ENCODE measurements around a stretch of chr14.

DNA sequence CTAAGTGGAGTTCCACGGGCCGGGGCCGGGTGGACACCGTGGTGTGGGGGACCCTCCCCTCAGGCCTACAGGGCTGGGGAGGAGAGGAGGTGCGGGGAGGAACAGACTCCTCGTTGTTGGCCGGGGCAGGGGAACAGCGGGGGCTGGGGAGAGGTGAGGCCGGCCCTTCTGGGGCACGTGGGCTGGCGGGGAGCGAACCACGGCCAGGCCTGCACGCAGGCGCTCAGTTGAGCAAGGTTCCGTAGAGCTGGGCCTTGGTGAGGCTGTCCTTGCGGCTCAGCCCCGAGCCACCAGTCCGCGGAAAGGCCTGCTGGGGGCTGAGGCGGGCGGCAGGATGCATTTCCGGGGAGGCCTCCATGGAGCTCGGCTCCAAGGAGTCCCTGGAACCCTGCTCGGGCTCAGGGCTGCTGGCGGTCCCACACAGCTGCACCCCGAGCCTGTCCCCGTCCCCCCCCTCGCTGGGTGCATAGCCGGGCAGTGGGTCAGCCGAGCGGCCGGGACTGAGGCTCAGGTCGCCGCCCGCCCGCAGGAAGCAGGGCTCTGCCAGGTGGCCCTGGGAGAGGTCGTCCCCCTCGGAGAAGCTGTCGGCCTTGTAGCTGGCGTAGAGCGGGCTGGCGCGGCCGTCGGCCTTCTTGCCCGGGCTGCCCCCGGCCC is 49.3 kb downstream of the BEGAIN start:
- PRO-cap: no peak

DNA sequence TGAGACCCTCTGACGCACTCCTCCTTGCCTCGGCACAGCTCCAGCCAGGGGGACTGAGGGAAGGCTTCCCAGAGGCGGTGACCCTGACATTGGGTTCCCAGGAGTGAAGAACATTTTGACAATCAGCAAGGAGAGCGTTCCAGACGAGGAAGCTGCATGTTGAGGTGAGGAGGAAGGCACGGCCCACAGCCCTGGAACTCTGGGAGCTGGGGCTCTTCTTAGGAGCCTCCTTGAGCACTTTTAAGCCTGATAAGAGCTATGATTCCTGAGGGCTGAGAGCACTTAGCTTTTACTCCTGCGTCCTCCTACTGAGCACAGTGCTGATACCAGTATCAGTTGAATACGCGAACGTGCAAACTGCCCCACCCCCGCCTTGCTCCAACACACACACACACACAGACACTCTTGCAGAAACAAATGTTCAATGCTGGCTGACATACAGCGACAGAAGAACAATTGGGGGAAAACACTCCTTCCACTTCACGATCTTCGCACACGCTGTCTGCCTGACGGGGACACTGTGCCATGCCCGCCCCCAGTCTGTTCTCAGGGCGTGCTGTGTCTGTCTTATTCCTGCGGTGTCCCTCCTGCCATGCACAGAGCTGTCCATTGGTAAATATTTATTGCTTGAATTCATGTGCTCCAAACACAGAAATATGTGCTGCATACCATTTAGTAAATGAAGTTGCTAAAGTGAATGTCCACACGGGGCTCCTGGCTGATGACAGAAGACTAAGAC is 57.2 kb upstream of the DLK1 start:
- PRO-cap: no peak

DNA sequence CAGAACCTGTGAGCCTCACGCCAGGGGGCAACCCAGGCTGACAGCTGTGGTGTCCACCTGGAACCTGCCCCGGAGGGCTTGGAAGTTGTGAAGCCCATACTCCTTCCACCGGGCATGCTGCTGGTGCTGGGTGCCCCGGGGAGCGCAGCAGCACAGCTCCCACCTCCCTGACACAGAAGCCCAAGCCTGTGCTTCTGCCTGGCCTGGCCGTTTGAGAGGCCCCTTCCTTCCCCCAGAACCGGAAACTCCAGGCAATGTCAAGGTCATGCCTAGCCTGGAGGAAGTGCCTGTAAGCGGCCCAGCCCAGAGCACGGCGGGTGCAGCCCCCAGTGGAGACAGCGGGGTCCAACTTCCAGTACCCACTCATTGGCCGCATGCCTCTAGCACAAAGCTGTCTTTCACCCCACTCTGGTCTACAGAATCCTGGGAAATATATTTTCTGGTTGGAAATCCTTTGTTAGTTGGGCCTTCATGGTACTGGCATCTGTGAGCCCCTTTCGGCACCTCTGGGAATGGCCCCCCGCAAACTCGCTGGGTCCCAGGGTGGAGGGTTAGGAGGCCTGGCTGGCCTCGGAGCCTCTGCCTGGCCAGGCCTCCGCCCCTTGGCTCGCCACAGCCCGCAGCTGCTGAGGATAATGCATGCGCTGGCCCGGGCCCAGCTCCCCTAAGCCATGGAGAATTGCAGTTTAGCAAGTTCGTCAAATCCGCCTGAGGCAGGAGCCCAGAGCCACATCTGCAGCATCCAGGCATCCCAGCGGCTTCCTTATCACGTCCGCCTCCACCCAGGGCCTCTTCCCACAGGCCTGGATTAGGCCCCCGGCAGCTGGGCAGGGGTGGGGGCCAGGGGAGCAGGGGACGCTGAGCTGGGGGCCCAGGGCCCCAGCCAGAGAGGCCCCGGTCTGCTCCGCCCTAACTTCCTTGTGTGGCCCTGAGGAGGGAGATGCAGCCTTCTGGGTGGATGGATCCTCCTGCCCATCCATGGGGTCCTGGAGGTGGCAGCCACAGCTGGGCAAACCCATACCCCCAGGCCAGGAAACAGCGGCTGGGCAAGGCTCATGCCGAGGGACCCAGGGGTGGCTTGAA is 48.9 kb upstream of the DLK1 start:
- PRO-cap: no peak

- PRO-cap: no peak
These were observed 18.5 kb upstream of the DLK1 start for GRCh38 chr14:100708035-100708725.

- PRO-cap: no peak
These were observed 32.3 kb upstream of the RTL1 start for GRCh38 chr14:100935865-100936204.

DNA sequence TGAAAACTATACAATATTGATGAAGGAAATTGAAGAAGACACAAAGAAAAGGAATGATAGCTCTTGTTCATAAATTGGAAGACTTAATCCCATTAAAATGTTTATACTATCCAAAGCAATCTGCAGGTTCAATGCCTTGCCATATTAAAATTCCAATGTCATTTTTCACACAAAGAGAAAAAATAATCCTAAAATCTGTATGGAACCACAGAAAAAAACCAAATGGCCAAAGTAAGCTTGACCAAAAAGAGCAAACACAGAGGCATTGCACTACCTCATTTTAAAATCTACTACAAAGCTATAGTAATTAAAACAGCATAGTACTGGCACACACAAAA is 203.7 kb upstream of the RTL1 start:
- PRO-cap: no peak

DNA sequence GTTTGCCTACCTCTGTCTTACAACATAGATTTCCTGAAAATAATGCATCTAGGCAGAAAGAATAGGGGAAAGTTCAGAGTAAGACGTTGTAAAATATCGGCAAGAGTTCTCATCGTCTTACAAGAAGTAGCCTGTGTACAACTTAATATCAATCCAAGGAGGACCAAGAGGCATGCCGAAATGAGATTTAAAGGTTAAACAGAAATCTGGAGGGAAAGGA is 355.9 kb upstream of the PPP2R5C start:
- PRO-cap: no peak

DNA sequence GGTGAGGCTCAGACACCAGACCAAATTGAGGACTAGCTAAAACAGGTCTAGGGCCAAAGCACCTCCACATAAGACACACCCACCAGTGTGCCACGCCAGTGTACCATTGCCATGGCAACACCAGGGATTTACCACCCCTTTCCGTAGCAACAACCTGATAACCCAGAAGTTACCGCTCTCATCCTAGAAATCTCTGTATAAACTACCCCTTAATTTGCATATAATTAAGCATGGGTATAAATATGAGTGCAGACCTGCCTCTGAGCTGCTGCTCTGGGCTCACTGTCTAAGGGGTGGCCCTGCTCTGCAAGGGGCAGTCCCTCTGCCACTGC is 57.3 kb upstream of the PPP2R5C start:
- PRO-cap: no peak

- PRO-cap: no peak
These were observed 54.0 kb upstream of the PPP2R5C start for GRCh38 chr14:101707122-101708335.

DNA sequence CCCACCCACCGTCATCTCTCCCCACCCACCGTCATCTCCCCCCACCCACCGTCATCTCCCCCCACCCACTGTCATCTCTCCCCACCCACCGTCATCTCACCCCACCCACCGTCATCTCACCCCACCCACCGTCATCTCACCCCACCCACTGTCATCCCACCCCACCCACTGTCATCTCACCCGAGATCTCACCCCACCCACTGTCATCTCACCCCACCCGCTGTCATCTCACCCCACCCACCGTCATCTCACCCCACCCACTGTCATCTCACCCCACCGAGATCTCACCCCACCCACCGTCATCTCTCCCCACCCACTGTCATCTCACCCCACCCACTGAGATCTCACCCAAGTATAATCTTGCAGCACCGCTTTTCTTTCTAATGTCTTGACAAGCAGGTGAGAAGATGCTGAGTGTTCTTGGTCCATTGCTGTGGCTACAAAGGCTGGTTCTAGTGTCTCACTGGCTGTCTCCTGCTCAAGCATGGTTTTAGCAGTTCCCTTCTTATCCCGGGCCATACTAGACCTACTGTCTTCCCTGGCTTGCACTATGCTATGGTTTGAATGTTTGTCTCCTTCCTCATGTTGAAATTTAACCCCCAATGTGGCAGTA is 48.0 kb upstream of the PPP2R5C start:
- PRO-cap: no peak

GRCh38 chr14:101715226-101715996 is 46.1 kb upstream of the PPP2R5C start:
- PRO-cap: no peak

DNA sequence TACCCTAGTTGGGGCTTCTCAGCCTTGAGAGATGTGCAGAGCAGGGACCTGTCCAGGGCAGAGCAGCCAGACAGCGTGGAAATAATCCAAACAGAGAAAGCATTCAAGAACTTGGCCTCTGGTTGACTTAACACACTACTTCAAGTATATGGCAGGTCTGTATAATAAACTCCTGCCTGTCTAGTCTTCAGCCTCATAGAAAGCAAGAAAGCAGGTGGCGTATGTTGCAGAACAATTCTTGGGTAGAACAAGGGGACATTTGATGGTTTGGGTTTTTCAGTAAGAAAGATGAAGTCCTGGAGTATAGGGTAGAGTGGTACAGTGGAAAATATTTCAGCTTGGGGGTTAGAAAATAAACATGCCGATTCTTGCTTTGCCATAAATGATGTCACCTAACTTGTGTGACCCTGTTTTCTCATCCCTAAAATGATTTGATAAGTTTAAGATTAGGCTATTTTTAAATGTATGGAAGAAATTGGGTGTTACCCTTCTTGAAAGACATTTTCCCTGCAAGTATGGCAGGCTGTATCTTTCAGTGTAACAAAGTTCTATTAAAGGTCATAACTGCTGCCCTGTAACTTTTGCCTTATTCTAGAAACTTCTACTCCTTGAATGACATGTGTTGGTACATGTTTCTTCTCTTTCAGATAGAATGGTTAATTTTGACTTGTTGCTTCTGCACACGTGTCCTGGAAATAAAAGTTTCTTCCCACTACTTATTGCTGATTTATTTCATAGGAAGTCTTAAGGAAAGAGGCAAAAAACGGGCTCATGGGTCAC is 4.7 kb downstream of the PPP2R5C start:
- PRO-cap: no peak

DNA sequence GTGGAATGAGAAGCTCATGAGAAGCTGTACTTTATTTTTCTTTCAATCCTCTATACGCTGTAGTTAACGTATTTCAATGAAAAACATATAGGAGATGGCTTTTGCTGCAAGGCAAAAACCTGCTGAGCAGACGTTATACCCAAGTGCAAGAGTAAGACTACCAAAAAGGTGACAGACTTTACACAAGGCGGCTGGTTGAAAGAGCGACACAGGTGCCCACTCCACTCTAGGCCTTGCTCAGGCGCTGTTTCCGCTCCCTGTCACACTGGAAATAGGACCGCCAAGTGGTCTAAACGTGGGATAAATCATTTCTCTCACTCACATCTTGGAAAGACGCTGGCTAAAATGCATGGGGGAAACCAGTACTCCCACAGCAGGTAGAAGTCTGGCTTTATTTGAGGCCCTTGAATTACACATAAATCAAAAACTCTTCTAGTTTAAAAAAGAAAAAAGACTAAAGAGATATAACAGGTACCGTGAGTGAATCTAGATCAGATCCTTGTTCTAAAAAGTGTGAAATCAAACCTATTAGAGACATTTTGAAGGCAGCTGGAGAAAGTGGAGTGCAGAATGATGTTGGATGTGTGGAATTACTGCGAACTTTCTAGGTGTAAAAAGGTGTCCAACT is 54.6 kb downstream of the PPP2R5C start:
- PRO-cap: no peak

GRCh38 chr14:101819183-101819576 is 57.7 kb downstream of the PPP2R5C start:
- PRO-cap: no peak

GRCh38 chr14:101843636-101844894 is 82.6 kb downstream of the PPP2R5C start:
- PRO-cap: no peak

- PRO-cap: no peak
These were observed 76.3 kb upstream of the DYNC1H1 start for GRCh38 chr14:101887913-101888687.

DNA sequence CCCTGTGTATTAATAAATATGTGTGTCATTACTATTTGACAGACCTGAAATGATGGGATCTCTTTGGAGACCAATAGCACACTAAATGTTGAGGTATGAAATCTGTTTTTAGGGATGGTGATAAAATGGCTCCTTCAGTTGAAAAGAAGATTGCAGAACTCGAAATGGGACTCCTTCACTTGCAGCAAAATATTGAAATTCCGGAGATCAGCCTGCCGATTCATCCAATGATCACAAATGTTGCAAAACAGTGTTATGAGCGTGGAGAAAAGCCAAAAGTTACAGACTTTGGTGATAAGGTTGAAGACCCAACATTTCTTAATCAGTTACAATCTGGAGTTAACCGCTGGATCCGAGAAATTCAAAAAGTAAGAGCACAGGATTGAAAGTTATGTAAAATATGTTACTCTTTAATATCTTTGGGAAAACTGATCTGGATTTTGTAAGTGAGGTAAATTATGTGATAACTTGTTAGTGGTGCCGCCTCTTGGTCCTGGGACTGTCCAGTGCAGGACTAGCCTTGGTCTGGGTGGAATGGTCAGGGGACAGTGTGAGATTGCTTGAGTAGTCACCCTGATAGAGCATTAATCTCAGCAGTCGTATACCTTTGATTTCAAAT is 15.3 kb downstream of the DYNC1H1 start:
- PRO-cap: no peak

DNA sequence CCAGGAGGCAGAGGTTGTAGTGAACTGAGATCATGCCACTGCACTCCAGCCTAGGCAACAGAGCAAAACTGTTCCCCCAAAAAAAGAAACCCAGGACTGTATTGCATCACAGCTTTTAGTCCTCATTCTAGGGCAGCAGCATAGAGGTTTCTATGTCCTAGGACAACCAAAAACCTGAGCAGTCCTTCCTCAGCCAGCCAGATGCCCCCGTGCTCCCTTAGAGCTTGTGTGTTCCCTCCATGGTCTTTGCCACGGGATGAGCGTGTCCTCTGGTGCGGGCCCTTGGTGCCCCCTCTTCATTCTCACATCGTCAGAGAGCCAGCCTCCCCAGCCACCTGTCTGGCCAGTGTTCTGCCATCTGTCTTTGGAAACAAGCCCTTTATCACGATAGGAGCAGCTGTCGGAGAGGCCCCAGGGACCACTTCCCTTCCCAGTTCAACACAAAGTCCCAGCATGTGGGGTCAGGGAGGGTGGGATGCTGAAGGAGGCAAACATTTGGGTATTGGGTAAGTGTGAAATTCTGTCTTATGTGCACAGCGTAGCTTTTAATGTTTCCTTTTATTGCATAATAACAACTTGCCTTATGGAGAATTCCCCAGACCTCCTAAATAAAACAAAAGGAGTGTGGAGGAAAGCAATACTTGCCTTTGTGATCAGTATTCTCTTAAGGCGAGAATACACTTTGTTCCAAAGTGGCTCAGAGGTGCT is 44.5 kb downstream of the DYNC1H1 start:
- PRO-cap: no peak

- PRO-cap: no peak
These were observed 47.4 kb downstream of the HSP90AA1 start for GRCh38 chr14:102039296-102040000.

- PRO-cap: no peak
These were observed 42.9 kb downstream of the HSP90AA1 start for GRCh38 chr14:102043607-102044680.

Measured in progenitor cell of endocrine pancreas (in vitro differentiated cells).